ENCODE measurements around a stretch of chr18.

DNA sequence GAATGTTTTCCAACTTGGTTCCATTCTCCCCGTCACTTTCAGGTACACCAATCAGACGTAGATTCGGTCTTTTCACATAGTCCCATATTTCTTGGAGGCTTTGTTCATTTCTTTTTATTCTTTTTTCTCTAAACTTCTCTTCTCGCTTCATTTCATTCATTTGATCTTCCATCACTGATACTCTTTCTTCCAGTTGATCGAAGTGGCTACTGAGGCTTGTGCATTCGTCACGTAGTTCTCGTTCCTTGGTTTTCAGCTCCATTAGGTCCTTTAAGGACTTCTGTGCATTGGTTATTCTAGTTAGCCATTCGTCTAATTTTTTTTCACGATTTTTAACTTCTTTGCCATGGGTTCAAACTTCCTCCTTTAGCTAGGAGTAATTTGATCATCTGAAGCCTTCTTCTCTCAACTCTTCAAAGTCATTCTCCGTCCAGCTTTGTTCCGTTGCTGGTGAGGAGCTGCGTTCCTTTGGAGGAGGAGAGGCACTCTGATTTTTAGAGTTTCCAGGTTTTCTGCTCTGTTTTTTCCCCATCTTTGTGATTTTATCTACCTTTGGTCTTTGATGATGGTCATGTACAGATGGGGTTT is 156.3 kb upstream of the SMAD7 start:
- PRO-cap, result no peak
- RAMPAGE, long total RNA, 3 experiments, result no peak in any of the 3 experiments

- PRO-cap, result no peak
- RAMPAGE, long total RNA, 3 experiments, result no peak in any of the 3 experiments
Measured at GRCh38 chr18:49489113-49489892, 2.3 kb upstream of the C18orf32 start.

- PRO-cap, result no peak
- RAMPAGE, long total RNA, 3 experiments, result no peak in any of the 3 experiments
Measured at GRCh38 chr18:49560547-49561228, 1.2 kb upstream of the LIPG start.

DNA sequence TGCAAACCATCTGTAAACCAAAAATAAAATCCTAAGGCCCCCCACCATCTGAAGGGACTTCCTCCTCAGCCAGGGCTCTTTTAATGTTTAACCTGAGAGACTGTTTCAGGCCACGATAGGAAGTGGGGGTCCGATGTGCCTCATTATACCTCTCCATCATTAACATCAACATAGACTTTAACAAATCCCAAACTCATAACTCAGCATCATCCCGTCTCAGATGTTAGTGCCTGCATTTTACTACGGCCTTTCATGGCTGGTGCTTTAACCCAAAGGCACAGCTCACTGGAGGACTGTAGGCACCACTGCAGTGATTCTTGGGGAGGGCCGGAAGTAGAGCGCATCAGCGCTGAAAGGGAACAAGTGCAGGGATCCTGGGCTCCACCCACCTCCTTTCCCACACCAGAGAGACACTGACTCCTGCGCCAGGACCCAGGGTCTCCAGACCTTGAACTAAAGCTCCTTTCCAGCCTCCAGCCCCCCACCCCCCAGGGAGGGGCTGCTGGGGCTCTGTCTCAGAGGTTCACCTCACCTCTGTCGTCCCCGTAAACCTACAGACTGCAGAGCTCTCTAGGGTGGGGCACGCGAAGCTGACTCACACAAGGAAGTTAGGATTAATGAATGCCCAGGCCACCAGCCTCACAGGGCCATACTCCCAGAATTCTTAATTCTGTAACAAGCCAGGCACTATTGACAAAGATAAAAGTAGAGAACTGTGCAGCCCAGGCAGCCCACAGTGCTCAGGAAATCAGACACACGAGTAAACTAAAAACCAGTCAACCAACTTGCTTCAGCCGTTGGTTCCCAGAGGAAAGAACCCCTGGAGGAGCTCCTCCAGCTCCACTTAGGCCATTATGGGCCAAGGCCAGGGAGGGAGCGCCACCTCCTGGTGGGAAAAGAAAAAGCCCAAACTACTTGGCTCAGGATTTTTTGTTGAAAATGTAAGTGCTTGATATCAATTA is 45.0 kb upstream of the ACAA2 start:
- PRO-cap, result no peak
- RAMPAGE, long total RNA, 3 experiments, result no peak in any of the 3 experiments

DNA sequence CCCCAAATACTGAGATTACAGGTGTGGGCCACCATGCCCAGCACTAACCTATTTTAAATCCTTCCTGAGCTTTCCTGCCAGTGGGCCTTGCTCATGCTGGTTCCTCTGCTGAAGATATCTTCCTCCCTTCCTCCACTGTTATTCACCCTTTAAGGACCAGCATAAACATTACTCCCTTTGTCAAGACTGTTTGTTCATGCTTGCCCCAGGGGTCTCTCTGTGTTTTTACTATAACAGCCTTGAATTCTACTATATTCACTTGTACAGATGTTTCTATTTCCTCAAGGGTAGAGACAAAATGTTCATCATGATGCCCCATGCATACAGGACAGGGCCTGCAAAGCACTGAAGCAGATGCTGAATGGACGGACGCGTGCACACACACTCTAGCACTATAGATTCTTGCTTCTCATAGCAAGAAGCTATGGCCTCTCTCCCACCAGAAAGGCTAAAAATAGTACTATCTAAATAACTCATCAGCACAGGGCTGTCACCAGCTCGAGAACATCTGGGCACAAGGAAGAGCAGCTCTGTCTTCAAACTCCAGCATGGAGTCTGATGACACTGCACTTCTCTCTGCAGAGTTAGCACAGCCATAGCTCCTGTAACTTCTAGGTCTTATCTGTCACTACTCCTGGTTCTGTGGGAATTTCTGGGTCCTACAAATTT is 123.7 kb downstream of the MYO5B start:
- PRO-cap, result no peak
- RAMPAGE, long total RNA, 3 experiments, result no peak in any of the 3 experiments

GRCh38 chr18:50151558-50152225 is 43.3 kb downstream of the MYO5B start:
- PRO-cap, result no peak
- RAMPAGE, long total RNA, 3 experiments, result no peak in any of the 3 experiments

DNA sequence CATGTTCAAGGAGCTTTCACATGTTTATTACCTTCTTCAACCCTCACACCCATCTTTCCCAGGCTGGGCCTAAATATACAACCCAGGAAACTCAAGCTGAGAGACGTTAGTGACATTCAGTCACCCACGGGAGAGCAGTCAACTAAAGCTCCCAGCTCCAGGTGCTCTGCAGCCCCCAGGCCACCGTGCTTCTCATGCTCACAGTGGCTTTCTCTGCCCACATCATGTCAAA is 35.7 kb downstream of the MYO5B start:
- PRO-cap, result no peak
- RAMPAGE, long total RNA, 3 experiments, result no peak in any of the 3 experiments

DNA sequence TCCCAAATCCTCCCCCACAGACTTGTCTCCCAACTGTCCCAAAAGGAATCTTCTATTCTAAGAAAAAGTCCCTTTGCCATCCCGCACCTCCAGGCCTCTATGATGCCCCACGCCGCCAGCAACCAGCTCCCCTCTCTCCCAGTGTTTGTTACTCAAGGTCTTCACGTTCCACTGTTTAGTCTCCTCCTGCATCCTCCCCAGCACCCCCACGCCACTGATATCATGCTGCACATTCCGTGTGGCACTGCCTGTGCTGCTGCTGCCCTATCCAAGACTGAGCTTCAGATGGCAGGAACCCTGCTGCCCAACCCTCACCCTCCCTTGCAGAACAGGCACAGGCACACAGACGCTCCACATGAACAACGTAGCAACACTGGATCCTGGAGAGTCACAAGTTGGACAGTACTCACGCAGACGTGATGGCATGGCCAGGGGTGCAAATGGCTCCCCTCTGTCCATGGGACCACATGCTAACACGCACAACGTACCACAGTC is 35.3 kb downstream of the MYO5B start:
- PRO-cap, result no peak
- RAMPAGE, long total RNA, 3 experiments, result no peak in any of the 3 experiments

- PRO-cap, result no peak
- RAMPAGE, long total RNA, 3 experiments, result no peak in any of the 3 experiments
Measured at GRCh38 chr18:50611223-50611951, 51.5 kb downstream of the MAPK4 start.

DNA sequence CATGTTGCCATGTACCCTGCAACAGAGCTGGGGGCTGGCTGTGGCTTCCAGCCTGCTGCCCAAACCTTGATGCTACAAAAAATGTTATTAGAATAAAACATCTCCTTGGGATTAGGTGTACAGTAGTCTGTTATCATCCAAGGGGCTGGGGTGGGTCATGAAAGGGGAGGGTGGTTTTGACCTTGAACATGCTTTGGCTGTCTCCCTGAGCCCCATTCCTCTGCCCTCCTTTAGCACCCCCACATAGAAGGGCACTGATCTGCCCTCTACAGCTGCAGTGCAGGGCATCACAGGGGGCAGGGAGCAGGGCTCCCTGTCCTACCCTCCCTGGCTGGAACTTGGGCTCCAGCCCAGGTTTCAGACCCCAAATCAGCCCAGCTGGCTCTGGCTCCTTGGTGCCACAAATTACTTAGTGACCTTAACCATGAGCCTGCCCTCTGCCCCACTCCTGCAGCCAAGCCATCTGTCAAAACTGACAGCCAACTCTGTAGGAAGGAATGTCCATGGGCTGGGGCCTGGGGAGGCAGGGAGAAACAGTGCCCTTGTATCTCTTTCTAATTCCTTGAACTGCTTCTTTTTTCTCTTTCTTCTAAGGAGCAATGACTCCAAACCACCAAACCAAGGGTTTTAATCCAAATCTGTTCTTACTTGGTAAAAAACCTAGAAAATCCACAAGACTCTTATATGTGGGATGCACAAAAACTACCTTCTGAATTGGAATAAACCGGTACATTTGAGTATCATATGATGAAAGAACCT is 105.7 kb downstream of the MAPK4 start:
- PRO-cap, result no peak
- RAMPAGE, long total RNA, 3 experiments, result no peak in any of the 3 experiments

DNA sequence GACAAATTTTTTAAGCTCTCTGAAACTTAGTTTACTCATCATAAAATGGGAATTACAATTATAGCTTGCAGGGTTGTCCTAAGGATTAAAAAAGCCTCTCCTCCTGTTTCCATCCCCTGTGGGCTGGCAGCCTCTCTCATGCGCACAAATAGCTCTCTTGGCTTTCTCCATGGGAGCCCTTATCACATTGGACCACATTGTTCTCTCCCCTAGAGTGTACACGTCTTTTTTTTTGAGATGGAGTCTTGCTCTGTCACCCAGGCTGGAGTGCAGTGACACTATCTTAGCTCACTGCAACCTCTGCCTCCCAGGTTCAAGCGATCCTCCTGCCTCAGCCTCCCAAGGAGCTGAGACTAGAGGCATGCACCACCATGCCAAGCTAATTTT is 22.0 kb upstream of the MRO start:
- PRO-cap, result no peak
- RAMPAGE, long total RNA, 3 experiments, result no peak in any of the 3 experiments

DNA sequence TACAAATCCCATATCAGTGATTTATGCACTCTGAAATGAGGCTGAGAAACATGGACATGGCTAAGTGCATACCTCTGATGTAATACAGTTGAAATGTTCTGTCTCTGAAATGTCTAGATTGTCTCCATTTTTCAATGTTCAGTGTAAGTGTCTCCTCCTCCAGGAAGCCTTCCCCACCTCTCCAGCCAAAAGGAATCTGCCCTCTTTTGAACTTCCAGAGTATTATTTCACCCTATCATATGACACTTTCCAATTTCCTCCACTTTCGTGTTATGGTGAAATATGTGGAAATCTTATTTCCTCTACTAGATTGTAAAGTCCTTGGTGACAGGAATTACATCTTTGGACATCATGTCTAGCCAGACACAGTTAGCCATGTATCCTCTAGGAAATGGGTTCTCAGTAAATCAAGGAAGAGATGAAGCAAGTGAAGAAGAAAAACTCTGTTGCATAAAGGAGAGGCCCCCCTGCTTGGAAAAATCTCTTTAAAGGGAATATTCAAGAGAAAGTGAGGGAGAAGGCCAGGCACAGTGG is 29.4 kb upstream of the ME2 start:
- PRO-cap, result no peak
- RAMPAGE, long total RNA, 3 experiments, result no peak in any of the 3 experiments

- PRO-cap, result no peak
- RAMPAGE, long total RNA, 3 experiments, result no peak in any of the 3 experiments
Measured at GRCh38 chr18:50984102-50984844, 16.4 kb downstream of the ELAC1 start.

DNA sequence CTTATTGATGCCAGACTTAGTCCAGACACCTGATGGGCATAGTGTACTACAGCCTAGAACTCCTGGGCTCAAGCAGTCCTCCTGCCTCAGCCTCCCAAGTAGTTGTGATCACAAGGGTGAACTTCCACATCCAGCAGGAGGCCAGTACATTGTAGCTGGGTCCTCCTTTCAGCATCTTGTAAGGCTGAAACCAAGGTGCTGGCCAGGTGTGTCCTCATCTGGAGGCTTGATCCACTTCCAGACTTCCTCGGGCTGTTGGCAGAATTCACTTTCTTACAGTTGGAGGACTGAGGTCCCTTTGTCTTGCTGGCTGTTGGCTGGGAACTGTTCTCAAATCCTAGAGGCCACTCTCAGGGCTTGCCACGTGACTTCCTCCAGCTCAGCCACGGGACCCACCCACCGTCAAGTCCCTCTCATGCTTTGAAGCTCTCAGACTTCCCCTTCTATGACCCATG is 76.9 kb downstream of the SMAD4 start:
- PRO-cap, result no peak
- RAMPAGE, long total RNA, 3 experiments, result no peak in any of the 3 experiments

GRCh38 chr18:51218051-51218519 is 20.6 kb upstream of the MEX3C start:
- PRO-cap, result no peak
- RAMPAGE, long total RNA, 3 experiments, result no peak in any of the 3 experiments

- PRO-cap, result no peak
- RAMPAGE, long total RNA, 3 experiments, result no peak in any of the 3 experiments
Measured at GRCh38 chr18:54262253-54262461, 7.2 kb upstream of the POLI start.

DNA sequence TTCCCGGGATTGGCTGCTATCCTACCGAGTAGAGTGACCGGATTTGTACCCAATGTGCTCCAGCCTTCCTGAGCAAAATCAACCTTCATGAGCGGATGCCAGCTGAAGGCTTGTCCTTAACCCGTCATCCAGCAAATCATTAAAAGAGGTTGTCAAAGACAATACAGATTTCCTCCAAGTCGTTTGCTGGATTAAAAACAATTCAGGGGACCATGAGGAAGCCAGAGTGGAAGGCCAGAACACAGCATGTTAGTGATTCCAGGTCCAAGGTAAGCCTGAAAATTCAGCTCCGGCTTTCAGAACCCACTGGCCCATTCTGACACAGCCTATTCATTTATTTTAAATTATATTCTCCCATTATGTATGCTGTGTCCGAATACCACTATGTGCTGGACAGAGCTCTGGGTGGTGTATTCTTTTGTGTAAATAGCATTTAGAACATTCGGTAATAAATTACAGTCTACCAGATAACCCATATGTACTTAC is 76.8 kb upstream of the DYNAP start:
- PRO-cap, result no peak
- RAMPAGE, long total RNA, 3 experiments, result no peak in any of the 3 experiments

- PRO-cap, result no peak
- RAMPAGE, long total RNA, 3 experiments, result no peak in any of the 3 experiments
Measured at GRCh38 chr18:54674678-54675057, 83.6 kb downstream of the DYNAP start.

DNA sequence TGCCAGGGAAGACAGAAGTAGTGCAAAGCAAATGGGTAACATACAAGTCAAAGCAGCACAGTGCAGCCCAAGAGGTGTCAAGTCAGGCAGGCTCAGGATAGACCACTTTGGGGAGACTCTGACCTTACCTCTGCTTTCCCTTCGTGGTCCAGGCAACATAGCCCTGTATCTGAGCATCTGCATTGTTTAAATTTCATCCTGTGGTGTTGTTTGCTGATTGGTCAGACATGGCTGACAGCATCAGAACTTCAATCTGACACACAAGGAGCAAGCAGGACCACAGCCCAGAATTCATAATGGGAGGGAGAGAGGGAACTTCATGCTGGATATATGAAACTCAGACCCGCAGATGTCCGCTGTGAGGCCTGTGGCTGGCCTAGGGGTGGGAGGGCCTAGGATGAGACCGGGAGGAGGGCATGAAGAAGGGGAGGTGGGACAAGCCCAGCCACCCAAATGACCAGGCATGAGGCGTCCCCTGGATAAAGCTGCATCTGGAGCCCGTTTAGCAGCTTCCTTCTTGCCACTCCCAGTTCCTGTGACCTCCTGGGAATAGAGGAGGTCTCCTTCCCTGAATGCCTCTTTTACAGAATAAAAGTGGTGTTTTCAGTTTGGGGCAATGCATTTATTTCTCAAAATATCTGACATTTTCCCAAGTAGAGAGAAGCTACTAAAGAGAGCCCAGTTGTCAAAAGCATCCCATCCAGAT is 285.6 kb downstream of the TCF4 start:
- PRO-cap, result no peak
- RAMPAGE, long total RNA, 3 experiments, result no peak in any of the 3 experiments

DNA sequence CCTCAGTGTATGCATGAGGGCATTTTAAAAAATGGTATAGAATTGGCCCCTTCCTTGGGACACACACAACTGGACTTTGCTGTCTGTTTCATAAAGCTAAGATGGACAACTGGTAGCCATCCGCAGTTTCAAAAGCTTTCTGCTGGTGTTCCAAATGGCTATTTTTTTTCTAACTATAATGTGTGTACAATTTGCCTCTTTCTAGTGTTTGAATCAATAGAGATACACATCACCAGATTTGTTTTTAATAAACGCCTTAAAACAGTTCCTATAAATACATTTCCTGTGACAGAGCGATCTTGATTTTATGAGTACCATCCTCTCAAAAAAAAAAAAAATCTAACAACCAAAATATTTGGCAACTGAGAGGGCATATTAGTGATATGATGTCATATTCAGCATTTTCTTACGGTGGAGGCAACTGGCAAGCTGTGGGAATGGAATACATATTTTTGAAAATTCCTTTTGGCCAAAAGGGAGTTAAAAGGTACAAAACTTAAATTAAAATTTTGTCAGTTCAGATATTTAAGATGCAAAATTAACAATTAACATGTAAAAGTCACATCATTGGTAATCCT is 268.5 kb downstream of the TCF4 start:
- PRO-cap, result bidirectional peak, plus-strand start at position 401 of the sequence, minus-strand start at position 323 of the sequence
- RAMPAGE, long total RNA, 3 experiments, result no peak in any of the 3 experiments

All from gastrocnemius medialis (tissue), 3 donors.